ENCODE measurements around the gene FBRSL1.

DNA sequence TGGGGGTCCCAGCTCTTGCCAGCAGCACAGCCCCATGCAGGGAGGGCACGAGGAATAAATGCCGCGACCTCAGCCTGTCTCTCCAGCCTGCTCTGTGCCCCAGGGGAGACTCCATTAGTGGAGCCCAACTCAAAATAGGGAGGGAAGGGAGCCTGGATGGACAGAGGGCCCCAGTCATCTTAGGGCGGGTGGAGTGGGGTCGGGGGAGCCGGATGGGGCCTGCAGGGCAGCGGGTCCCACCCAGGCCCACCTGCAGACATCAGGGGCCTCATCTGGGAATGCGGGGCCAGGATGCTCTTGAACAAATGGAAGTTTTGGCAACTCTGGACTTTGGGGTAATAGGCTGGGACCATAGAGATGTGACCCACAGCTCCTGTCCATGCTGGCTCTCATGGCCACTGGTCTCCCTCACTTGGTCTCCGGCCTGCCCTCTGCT is 343.4 kb upstream of the SFSWAP start:
- RRBS = no CpG with 5 or more reads among the region's 9 CpGs

GRCh38 chr12:131456781-131457242 is 254.1 kb upstream of the SFSWAP start:
- RRBS = 93% methylated on average over 6 of the region's 23 CpGs

DNA sequence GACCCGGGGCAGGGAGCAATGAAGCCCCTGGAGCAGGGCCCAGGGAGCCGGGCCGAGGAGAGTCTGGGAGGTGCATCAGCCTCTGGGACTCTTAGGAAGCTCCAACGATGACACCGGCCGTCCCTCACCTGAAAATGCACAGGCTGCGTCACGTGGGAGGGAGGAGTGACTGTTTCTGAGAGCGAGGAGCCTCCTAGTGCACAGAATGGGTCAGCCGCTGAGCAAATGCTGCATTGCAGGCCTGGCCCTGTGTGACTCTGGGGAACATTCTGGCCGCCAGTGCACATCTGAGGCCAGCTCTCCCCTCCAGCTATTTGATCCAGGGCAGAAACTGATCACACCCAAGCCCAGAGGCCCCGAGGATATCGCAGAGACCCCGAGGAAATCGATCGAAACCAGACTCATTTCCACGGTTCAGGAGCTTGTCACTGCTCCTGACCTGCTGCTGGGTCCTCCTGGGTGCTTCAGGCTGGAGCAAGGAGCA is 236.5 kb upstream of the SFSWAP start:
- RRBS = 57% methylated on average over 2 of the region's 17 CpGs

DNA sequence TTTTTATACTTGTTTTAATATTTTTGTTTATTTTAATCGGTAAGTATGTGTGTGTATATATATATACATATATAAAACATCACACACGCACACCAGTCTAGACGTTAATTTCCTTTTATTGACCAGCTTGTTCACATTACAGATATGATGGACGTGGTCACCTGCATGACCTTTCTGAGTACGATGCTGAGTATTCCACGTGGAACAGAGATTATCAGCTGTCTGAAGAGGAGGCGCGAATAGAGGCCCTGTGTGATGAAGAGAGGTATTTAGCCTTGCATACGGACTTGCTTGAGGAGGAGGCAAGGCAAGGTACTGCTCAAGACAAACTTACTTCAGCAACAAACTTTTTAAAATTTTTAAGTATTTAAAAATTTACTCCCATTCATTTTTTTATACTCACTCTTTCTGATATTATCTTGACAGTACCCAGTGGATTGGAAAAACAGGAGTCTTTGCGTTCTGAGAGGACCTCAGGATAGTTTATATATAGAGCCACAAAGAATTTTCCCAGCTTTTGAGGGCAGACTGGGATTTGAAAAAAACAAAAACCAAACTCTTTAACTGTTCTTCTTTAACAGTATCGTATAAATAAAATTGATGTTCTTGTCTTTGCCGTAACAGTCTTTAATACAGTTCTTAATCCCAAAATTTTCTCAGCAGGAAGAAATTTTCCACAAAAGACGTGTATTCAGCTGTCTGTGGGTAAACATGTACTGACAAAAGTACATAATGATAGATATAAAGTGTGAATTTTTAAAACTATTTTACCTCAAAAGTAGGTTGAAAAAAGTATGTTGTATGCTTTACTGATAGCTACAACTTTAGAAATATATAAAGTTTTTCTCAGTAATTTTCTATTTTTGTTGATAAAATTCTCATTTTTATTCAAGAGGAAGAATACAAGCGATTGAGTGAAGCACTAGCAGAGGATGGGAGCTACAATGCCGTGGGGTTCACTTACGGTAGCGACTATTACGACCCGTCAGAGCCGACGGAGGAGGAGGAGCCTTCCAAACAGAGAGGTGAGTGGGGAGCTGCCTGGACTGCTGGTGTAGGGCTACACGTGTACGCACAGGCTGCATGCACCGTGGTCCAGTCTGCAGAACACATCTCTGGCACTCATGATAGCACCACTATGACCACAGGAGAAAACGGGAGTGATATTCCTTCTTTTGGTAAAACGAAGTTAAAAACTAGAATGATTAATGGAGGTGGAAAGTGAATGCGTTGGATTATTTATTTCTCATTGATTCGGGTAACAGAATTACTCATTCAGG is 3.5 kb downstream of the SFSWAP start:
- RRBS = no CpG with 5 or more reads among the region's 28 CpGs

DNA sequence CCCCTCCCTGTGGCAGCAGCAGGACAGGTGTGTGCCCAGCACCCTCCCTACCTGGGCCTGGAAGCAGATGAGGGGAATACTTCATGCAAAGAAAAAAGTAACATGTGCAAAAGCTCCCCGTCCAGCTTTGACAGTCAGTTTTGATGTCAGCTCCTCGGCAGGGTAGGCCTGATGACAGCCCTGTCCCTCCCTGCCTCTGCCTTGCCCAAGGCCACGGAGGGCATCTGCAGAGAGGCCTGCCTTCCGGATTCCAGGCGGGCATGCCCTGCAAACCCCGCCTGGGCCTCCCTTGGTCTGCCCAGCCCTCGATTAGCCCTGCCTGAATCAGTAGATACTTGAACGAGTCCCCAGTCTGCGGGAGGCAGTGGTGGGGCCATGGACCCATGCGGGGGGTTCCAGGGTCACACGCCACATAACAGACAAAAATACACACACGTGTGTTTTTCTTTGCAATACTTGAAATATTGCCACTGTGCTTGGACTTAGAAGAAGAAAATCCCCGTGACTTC is 6.7 kb upstream of the PUS1 start:
- RRBS = no CpG with 5 or more reads among the region's 13 CpGs

GRCh38 chr12:132043683-132044380 is 94.1 kb downstream of the EP400 start:
- RRBS = 100% methylated on average over 3 of the region's 17 CpGs

- RRBS = no CpG with 5 or more reads among the region's 16 CpGs
Measured at GRCh38 chr12:132278924-132279433, 50.4 kb downstream of the GALNT9 start.

DNA sequence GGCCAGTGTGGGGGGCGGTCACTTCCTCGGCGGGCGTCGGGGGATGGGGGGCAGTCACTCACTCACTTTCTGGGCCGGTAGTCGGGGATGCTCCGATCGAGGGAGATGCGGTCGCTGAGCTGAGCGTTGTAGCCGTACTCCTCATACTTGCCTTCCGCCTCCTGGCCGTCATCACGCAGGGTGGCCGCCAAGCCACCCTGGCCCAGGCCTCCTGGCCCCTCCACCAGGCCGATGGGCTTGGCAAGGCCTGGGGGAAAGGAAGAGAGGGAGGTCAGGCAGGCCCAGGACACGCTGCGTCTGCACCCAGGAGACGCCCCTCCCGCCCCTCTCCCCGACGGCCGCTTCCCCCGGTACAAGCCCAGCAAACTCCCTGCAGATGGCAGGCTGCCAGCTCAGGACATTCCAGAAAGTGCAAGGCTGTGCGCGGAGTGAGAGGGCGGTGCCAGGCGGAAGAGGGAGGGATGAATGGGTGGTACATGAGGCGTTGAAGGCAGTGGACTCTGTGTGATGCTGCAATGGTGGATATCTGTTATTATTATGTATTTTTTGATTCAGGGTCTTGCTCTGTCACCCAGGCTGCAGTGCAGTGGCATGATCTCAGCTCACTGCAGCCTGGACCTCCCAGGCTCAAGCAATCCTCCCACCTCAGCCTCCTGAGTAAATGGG is 43.1 kb downstream of the GALNT9 start:
- RRBS = no CpG with 5 or more reads among the region's 31 CpGs

- RRBS = 0% methylated on average over 1 of the region's 35 CpGs
Measured at GRCh38 chr12:132322865-132323660, 6.3 kb downstream of the GALNT9 start.

DNA sequence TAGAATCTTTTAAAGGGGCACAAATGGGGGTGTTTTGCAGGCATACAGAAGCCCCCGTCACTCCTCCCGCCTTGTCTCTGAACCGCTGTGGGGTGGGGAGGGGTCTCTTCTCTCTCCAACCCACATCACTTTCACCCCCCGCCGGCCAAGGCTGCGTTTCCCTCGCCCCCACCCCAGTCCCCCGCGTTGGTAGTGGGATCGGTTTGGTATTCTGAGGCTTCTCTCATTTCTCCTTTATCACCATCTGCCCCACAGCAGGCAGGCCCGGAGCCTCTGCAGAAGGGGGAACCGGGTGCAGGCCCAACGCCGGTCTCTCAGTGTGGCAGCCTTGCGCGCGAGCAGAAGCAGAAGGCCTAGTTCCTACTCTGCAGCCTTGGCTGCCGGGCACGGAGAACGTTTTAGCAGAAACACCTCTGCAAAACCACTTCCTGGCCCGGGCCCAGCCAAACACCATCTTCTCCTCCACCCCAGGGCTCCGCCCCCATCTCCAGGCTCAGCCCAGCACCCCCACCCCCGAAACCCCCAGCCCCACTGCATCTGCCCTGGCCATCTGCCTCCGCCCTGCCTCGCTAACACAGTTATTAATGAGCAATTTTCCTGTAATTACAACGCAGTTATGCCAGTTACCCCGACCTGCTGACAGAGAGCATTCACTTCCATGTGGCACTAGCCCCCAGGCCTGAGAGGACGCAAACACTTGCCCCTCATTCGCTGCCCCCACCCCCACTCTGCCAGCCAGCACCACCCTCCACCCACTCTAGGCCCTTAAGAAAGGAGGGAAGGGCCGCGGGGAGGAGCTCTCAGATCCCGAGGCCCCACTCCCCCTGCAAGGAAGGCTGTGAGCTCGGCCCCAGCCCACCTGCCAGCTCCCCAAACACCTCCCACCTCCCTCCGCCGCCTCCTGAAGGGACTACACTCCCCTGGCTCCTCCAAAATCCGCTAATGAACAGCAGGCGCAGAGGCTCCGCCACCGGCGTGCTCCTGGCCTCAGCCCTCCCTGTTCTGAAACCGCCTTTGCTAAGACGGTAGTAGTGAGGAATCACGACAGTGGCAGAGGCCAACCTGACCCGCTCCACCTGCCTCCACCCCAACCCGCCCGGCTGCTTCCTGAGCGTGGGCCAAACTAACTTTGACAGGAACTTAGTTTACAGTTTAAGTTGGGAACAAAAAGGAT is 44.8 kb upstream of the FBRSL1 start:
- RRBS = 3% methylated on average over 5 of the region's 47 CpGs

DNA sequence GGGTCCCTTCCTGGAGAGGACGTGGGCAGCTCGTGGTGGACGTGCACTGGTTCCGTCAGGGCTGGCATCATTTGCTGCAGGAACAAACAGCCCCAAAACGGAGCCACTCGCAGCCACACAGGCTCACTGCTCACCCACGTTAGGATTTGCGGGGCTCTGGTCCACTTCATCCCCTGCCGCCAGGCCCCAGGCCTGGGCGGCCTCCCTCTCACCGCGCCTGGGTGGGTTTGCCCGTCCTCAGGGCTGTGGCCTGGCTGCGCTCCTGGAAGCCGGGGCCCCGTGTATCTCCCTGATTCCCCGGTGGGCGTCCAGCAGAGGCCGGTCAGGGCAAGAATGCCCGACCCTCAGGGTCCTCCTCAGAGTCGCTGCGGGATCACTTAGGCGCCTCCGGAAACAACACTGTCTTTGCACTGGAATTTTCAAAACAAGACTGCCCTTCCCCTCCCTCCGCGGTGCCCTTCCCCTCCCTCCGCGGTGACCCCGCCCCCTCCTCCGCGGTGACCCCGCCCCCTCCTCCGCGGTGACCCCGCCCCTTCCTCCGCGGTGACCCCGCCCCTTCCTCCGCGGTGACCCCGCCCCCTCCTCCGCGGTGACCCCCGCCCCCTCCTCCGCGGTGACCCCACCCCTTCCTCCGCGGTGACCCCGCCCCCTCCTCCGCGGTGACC is 15.6 kb upstream of the FBRSL1 start:
- RRBS = 95% methylated on average over 6 of the region's 51 CpGs

- RRBS = no CpG with 5 or more reads among the region's 19 CpGs
Measured at GRCh38 chr12:132488216-132488991, 1.5 kb upstream of the FBRSL1 start.

GRCh38 chr12:132489575-132490399 is at the start of gene FBRSL1:
Gene FBRSL1, plus strand, starts transcription at chr12:132490151.
- RRBS = 2% methylated on average over 64 of the region's 124 CpGs

DNA sequence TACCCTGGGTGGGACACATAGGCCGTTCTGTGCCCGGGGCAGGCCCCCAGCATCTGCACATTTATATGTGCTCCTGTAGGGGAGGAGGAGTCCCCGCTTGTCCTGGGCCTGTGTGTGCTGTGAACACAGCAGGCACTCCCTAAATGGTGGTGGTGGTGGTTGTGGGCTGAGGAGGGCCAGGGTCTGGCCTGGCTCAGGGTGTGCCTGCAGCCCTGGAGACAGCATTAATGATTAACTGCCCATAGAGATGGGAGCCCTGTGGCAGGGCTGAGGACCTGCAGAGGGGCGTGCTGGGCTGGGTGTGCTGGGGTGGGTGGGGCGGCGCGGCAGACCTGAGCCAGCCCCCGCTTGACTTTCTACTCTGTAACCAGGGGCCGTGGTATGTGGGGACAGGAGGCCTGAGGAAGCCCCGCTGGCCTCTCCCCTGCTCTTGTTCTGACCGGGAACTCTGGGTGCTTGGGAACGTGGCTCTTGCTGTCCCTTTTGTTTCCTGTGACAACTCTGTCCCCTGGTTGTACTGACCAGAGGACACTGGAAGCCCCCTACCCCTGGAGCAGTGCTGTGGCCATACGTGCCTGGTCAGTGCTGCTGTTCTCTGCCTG is 3.9 kb downstream of the FBRSL1 start:
- RRBS = no CpG with 5 or more reads among the region's 13 CpGs

- RRBS = 13% methylated on average over 8 of the region's 37 CpGs
Measured at GRCh38 chr12:132558696-132559297, 51.6 kb downstream of the LRCOL1 start.

DNA sequence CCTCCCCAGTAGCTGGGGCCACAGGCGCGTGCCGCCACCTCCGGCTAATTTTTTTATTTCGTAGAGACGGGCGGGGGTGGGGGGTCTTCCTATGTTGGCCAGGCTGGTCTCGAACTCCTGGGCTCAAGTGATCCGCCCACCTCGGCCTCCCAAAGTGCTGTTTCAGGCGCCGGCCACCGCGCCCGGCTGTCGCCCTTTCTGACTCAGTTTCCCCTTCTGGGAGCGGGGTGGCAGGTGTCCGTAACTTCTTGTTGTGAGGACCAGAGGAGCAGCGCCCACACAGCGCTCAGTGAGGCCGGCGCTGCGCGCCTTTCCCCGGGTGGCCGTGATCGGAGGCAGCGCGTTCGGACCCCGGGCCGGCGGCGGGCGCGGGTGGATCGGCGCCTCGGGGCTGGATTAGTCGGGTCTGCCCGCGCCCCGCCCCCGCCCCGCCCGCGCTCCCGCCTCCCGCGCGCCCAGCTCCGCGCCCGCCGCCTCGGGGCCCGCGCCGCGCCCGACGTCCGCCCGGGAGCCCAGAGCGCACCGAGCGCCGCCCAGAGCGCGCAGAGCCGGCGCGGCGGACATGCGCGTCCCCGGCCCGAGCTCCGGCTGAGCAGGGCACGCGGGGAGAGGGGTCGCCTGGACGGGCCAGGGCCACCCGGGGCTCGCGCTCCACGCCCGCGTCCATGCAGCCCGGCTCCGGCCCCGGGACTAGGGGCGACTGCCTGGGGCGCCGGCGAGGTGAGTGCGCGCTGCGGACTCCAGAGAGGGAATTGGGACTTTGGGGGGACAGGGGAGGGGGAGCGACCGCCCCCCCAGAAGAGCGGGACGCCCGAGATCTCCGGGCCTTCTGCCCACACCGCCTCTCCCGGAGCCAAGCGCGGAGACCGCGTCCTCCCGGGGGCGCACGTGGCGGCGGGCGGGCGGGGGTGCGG is 50.6 kb downstream of the LRCOL1 start:
- RRBS = 2% methylated on average over 40 of the region's 119 CpGs

- RRBS = no CpG with 5 or more reads among the region's 21 CpGs
Measured at GRCh38 chr12:132608744-132609374, 1.5 kb downstream of the LRCOL1 start.

GRCh38 chr12:132619308-132619720 is 738 bp downstream of the P2RX2 start:
- RRBS = 12% methylated on average over 12 of the region's 39 CpGs

GRCh38 chr12:132767583-132767873 is 5.9 kb upstream of the ANKLE2 start:
- RRBS = no CpG with 5 or more reads among the region's 8 CpGs

DNA sequence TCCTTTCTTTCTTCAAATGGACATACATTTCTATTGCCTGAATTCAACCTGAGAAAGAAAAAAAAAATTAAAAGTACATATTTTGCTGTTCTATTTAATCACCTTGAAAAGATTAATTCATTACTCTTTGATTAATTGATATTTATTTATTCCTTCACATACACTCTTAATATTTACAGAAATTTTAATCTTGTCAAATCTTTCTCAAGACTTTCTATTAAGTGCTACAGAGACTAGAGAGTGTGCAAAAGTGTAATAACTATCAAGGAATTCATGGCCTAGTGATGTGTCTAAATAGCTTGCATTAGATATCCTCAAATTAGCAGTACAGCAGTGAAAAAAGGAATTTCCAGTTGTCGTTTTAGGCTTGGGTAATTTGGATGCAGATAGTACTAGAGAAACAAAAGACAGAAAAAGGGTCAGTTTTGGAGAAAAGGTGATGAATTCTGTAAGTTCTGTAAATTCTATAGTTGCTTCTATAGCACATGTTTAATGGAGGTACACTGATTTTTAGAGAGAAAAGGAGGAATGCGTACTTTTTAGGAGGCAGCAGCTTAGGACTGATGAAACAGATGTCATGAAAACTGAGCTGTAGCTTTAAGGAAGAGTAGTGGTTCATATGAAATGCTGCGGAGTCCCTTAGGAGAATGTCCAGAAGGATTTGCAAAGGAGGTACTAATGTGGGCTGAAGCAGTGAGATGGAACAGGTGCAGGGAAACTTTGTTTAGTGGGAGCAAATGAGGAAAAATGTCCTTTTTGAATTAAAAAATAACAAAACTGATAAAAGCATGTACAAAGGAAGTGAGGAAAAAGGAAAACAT is 3.7 kb downstream of the ZNF140 start:
- RRBS = no CpG with 5 or more reads among the region's 3 CpGs